Metastatic Pancreatic Carcinoma in the Ovary (tissue), 1 donor: Measurements from ENCODE around the genes DDX41 and N4BP3.

- PRO-cap, result no peak
Measured at GRCh38 chr5:177412127-177413027, 3.0 kb upstream of the F12 start.

GRCh38 chr5:177428553-177429088 is 2.1 kb downstream of the GRK6 start:
- PRO-cap, result no peak

GRCh38 chr5:177444493-177445482 is 1.8 kb upstream of the PRR7 start:
- PRO-cap, result no peak

GRCh38 chr5:177468335-177469124 is 4.9 kb downstream of the DBN1 start:
- PRO-cap, result no peak

DNA sequence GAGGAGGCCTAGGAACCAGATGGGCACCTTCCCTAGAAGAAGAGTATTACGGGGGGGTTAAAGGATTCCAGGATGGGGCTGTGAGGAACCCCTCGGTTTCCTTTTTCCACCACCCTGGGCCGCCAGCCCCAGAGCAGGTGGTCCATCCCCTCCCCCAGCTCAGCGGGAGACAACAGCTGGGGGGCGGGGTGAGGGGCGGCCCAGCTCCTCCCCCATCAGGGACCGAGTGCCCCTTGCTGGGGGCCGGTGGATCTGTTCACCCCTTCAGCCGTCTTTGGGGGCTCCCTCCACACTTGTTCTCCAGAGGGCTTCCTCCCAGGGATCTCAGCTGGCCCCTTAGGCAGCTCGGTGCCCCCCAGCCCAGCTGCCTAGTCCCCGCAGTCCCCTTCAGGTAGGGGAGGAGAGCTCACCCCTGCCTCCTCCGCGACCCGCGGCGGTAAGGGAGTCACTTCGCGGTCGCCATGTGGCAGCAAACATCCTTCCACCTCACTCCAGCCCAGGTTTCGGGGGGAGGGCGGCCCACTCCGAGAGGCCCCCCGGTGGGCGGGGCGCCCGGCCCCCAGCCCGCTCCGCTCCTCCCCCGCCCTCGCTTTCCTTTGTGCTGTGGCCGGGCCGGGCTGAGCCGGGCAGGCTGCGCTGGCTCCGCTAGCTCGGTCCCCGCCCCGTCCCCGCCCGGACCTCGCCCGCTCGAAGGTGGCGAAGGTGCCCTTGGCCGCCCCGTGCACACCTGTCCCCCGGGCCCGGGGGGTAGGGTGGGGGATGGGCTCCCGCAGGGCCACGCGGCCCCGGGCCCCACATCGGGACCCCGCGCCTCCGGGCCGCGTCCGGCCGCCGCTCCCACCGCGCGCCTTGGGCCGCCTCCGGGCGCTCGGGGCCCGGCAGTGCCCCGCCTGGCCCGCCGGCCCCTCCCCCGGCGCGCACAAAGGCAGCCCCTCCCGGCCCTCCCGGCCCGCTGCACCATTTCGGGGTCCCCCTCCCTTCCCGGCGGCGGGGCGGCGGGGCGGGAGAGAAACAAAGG is 759 bp downstream of the DBN1 start:
- PRO-cap, result unidirectional peak, plus-strand start at position 604 of the sequence

DNA sequence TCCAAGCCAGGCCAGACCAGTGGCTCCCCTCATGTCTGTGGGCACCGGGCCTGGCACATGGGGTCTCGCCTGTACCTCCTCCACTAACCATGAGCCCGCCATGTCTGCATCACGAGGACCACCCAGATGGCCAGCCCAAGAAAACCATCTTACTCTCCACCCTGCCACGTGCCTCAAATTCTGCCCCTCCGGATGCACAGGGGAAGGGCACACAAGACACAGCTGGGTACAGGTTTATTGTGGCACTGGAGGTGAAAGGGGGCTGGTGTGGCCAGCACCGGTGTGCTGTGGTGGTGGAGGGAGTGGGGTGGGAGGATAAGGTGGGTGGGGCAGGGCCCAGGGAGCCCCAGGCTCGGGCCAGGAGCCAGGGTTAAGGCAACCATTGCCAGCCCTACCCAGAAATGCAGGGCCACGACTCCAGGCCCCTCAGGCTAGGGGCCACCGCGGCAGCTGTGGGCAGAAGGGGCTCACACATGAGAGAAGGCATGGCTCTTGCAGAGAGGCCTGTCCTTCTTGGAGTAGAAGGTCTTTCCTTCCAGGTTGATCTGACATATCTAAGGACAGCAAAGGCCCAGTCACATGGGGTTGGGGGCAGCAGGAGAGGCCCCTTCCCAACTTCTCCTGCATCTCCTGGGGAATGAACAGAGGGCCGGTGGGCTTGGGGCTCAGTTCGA is 9.9 kb upstream of the DBN1 start:
- PRO-cap, result no peak

- PRO-cap, result no peak
Measured at GRCh38 chr5:177484525-177485129, 11.2 kb upstream of the DBN1 start.

DNA sequence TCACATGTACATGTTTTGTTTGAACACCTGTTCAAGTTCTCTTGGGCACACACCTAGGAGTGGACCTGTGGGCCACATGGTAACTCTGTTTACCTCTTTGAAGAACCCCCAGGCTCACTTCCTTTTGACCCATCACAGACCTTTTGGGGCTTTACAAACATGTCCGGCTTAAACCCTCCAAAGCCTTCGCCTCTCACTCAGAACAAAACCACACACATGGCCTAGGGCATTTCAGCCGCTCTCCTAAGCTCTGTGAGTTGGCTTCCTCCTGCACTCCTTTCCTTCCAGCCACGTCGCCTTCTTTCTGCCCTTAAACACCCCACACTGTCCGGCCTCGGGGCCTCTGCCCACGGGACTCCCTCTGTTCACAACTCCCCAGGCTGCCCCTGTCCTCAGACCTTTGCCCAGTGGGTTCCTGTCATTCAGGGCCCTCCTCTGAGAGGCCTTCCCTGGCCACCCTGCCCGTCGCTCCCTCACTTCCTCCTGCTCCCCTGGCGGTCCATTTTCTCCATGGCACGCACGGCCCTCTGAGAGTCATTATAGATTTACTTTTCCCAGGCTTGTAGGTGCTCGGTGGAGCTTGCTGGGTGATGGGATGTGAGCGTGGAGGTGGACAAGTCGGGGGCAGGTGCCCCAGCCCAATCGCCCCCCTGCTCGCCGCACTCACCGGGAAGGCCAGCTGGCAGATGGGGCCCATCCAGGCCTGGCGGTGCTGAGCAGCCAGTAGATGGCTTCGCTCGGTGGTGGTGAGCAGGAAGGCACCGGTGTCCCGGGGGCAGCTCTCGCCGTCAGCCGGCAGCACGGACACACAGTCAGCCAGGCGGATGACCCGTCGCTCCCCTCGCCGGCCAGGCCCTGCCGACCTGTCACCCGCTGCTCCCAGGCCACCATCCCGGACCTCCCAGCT is 1.8 kb downstream of the DOK3 start:
- PRO-cap, result no peak

DNA sequence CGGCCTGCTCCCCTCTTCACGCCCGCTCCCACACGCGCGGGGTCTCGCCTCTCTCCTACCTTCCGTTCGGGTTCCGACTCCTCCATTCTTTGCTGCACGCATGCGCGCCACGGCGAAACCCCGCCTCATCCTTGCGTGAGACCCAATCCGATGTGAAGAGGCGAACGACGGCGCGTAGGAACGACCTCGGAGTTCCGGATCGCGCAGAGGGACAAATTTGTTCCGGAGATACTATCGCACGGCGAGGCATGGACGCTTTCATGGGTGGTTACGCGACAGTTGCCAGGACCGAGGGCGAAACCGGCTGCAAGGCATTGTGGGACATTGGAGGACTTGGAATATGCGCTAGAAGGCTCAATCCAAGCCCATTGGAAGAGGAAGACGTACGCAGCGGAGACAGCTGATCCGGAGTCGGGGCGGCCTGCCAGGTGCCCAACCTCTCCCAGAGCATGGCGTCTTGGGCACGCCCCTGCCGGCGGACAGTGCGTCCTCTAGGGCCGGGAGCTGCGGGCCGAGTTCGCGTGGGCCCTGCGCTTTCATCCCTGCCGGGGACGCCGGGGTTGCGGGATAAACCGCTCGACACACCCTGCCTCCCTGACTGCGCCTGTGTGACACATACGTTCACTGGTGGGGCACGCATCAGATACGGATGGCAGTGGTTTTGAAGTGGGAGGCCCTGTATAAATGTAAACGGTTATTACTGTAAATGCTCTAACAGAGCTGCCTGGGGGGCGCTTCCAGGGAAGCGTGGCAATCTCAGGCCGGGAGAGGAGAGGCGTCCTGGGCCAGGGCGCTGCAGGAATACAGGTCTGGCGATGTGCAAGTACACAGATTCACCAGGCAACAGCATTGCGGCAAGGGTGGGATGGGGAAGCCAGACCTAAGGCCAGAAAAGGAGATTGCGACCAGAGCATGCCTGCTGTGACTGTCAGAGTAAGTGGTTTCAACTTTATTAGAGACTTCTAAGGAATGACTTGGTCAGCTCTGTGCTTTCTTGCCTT is at the start of gene DDX41:
TSS of gene DDX41 (minus strand) at position 102 of the 1,001 bp plus-strand sequence.
- PRO-cap, result bidirectional peak, plus-strand start at position 362 of the sequence, minus-strand start at position 102 of the sequence; unidirectional peak, plus-strand start at position 482 of the sequence

DNA sequence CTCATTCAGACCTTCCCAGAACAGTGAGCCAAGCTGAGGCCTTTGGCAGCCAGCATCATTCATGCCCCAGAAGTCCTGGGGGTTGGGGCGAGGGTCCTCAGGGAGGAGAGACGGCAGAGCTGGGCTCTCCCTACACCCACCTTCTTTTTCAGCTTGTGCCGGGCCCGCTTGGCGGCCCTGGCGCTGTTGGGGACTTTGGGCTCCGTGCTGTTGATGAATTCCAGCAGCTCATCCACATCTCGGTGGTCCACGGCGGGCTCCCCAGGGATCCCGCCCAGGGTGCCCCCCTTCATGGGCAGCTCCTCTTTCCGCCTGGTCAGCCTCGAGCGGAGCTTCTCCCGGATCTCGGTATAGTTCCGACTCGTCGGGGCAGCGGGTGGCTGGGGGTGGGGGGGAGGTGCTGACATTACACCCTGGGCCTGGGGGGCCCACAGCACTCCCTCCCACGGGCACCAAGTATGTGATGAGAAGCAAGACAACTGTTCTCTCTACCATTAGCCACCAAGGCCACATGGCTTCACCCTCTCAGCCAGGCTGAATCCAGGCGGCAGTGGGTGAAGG is 14.5 kb upstream of the DDX41 start:
- PRO-cap, result no peak

- PRO-cap, result no peak
Measured at GRCh38 chr5:177671723-177672598, 72.0 kb downstream of the B4GALT7 start.

DNA sequence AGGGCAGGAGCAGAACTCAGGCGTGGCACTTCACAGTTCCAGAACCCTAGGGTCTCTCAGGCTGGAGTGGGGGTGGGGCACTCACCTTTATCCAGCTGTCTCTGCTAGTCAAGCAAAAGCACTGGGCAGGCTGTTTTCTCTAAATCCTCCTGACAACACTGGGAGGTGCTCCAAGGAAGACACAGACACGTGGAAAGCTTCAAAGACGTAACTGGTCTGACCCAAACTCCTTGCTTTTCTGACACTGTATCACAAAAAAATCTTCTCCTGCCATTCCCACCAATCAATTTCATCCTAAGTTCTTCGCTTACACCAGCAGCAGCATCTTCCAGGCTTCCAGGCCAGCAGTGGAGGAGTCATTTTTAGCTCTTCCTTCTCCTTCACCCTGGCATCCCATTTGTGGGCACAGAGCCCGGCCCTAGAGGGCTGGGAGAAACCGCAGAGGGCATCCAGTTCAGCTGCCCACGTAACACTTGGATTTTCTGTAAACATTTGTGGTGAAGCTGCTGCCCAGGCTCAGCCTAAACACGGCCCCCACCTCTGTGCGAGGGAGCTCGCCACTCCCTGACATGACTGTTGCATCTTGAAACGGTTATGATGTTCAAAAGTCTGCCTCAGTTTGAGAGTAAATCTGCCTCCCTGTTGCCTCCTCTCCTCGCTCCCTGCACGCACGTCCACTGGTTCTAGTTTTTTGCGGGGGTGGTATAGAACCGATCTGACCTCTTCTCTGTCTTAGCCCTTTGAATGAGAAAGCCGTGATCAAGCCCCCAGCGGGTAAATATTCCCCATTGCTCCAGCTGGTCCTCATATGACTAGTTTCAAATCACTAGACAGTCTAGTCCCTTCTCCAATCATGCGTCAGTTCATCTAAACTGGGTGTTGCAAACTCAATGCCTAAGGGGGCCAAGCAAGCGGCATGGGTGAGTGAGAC is 35.1 kb upstream of the N4BP3 start:
- PRO-cap, result no peak

DNA sequence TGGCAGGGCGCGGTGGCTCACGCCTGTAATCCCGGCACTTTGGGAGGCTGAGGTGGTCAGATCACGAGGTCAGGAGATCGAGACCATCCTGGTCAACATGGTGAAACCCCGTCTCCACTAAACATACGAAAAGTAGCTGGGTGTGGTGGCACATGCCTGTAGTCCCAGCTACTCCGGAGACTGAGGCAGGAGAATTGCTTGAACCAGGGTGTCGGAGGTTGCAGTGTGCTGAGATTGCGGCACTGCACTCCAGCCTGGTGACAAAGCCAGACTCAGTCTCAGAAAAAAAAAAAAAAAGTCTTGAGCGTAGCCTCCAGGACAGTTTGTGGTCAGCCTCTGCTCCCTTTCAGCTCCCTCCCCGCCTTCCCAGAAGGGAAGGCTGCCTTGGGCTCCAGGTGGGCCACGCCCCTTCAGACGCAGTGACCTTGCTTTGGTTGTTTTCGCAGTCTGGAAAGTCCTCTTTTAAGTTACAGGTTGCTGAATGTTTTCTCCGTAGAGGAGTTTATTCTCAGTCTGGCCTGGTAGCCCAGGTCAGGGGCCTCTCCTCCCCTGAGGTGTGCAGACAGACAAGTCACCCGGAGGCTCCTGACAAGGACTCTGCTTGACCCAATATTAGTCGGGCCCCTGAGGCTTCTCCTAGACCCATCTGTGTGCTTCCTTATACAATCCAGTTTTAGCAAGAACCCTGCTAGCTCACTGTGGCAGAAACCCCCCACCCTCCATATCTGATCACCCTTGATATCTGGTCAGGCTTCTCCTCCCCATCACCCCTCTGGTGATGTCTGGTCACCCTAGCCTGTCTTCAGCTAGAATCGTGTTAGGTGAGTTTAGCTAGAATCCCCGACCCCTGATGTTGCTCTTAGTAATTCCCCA is 31.7 kb upstream of the N4BP3 start:
- PRO-cap, result no peak

- PRO-cap, result unidirectional peak, plus-strand start at chr5:178113549
Measured at GRCh38 chr5:178112968-178113968, at the start of gene N4BP3. TSS of gene N4BP3 (plus strand) at chr5:178113532.

DNA sequence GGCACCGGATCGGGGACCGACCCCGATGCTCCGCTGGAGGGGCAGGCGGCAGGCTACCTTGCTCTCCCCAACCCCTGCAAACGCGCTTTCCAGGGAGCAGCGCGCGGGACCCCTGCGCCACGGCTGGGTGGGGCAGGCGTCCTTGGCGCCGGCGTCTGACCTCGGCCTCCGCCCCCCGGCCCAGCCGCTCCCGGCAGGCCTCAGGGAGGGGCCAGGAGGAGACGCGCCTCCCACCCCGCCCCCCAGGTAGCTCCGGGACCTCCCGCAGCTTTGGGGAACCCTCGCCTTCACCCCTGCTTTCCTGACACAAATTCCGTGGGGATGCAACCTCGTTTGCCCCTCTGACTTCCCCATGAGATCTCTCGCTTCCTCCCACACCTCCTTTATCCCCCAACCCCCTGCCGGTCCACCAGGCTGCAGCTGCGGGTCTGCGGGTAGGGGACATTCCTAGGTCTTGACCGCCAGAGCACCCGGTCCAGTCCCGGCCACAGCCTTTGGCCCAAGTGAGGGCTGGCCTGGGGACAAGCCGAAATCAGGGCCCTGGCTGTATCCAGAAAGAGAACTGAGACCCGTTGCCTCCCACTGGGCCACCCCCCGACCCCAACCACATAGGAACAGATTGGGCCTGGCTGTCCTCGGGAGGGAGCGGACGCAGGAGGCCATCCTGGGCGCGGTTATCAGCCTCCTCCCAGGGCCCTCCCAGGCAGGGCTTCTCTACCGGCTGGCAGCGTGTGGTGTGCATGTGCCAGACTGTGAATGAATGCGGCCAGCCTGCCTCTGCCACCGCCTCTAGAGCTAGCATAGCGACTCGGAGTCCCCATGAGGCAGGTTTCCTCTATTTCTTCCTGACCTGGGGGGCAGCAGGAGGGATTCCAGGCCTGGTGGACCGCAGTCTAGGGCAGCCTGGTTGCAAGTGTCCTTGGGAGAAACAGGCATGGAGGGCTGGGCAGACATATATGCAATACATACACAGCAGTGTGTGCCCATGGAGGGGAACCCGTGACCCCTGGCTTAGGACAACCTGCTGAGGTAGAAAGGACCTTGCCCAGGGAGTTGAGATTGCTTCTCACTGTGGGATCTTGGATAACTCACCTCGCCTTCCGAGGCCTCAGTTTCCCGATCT is 998 bp downstream of the N4BP3 start:
- PRO-cap, result unidirectional peak, minus-strand start at position 202 of the sequence

DNA sequence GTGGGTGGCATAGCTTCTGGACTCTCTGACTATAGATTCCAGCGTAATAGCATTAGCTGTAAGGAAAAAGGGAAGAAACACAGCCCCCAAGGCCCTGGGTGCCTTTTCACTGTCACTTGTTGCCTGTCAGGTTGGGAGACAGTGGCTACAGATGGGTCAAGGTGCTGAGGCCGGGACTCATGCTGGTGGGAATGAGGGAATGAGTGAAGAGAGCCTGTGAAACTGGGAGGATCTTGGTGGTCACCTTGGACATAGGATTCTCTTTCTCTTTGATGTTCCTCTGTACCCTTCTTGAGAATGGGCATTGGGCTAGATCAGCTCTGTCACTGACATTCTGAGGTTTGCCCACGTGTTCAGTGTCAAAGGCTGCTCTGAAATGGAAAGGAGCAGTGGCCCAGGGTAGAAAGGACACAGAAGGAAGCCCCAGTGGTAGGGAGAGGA is 5.6 kb downstream of the RMND5B start:
- PRO-cap, result no peak

DNA sequence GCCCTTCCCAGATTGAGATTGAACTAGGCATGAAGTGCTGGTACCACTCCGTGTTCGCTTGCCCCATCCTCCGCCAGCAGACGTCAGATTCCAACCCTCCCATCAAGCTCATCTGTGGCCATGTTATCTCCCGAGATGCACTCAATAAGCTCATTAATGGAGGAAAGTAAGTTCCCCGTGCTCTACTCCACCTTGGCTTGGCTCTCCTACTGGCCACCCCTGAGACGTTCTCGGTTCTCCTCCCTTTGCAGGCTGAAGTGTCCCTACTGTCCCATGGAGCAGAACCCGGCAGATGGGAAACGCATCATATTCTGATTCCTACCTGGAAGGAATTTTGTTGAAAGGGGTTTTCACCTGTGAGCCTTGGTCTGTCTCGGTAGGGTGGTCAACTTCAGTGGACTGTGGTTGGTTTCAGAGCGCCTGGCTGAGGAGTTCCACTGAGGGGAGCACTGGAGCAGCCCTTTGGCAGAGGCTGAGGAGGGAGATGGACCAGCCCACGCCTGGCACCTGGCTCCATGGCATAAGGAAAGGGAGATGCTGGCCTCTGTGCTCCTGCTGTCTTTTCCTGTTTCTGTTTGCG is 5.9 kb downstream of the NHP2 start:
- PRO-cap, result no peak

DNA sequence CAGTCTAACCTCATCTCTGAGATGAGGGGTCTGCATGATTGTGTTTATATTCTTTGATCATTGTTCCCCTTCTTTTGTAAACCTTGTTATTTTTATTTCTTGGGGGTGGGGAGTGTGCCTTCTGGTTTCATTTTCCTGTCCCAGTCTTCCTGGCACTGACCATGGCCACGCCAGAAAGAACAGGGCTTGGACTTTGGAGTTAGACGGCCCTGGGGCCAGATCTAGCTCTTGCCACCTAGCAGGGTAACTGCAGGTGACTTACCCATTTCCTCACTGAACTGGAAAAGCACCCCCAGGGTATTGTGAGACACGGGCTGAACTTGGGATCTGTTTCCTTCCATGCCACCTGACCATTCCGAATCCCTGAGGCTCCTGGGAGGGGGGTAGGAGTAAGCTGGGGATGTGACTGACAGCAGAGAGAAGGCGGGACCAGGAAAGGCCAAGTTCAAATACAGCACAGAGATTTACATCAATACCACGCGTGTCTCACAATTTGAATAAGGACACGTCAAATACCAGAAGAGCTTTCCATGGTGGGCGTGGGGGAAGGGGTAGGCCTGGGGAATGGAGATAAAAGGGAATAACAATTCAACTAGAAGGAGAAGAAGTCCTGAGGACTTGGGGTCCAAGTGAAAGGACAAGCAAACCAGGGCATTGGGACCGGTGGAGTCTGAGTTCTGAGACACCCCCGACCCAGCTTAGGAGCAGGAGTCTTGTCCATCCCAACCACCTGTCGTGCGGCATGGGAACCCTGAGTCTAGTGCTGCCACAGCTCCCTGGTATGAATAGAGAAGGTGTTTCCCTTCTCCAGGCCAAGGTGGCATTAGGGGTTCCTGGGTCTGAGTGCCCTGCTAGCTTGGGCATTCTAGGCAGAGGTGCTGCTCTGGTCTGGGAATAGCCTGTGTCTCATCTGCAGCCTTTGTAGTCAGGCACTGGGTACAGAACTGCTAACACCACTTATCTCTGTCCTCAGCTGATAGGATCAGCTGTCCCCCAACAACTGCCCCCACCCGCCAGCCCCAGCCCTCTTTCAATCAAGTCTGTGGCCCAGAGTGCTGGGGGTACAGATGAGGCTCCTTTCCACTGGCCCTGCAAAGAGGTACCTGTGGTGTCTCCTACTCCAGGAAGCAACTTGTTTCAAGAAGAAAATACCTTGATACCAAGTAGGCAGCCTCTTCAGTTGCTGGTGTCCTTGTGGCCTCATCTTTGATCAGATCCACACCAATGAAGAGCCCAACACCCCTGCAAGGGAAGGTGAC is 9.7 kb downstream of the HNRNPAB start:
- PRO-cap, result no peak

DNA sequence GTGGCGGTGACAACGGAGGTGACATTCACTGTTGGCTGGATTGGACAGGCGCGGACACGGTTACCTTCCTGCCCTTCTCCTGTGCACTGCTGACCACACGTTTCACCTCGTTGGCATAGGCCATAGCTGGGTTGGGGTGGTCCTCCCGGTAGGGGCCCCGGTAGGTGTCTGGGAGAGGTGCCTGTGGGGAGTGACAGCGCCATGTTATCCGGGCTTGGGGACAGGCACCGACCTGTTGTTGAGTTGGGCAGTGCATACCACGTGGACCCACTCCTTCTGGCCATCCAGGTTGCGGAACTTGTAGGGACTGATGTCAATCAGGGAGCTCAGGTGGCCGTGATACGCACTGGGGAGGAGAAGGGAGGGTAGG is 8.2 kb downstream of the PHYKPL start:
- PRO-cap, result no peak

DNA sequence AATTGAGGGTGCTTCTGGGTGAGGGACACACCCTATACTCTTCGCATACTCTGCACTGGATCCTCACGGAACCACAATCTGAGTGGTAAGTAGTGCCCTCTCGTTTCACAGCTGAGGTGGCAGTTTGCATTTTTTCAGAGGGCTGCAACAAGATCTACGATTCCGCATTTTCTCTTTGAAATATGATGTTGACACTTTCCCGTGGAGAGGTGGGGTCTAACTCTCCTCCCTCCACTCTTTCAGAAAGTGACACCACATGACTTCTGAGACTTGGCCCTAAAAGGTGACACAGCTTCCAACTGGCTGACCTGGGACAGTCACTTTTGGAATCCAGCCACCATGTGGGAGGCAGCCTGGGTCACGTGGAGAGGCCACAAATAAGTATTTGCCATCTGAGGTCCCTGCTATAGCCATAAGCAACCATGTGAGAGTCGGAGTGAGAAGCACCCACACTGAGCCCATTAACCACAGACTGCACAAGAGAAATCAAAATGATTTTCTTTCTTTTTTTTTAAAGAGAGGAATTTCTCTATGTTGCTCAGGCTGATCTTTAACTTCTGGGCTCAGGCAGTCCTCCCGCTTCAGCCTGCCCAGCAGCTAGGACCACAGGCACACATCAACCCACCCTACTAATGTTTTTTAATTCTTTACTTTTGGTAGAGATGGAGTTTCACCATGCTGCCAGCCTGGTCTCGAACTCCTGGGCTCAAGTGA is 4.1 kb upstream of the PHYKPL start:
- PRO-cap, result no peak